Liver (tissue), 9 donors: ENCODE results near the gene CDKN1B.

- PRO-cap, 5 experiments = no peak in any of the 5 experiments
- RAMPAGE, long total RNA, 2 experiments = no peak in any of the 2 experiments
- RRBS = no CpG with 5 or more reads among the region's 13 CpGs
Observed at GRCh38 chr12:12008858-12009830, 61.6 kb upstream of the BCL2L14 start.

DNA sequence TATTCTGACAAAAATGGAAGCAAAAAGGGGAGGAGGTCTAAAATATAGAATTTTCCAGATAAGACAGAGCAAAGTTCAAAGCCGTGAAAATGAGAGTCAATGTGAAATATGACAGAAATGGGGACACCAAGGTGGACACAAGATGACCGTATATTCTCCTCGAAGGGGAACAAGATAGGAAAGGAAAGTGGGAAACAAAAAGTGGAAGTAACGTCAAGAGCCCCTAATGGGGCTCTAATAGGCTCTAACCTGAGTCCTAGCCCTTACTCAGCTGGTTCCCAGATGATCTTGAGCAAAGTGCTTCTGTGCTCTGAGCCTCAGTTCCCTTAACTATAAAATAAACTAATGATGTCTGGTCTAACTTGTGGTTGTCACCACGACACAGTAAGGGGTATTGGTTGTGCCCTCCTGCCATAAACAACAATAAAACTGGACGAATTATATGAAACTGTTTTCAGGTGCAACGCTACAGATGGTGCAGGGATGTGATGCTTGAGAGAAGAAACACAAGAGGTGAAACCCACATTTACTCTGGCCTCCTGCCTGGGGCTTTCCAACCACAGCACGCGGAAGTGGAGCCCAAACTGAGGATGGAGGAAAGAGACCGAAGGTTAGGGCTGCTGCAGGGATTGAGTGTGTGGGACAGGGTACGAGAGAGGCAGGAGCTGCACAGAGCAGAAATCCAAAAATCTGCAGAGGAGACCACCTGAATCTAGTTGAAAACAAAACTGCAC is 45.8 kb upstream of the BCL2L14 start:
- PRO-cap, 5 experiments = no peak in any of the 5 experiments
- RAMPAGE, long total RNA, 2 experiments = no peak in any of the 2 experiments
- RRBS = no CpG with 5 or more reads among the region's 11 CpGs

DNA sequence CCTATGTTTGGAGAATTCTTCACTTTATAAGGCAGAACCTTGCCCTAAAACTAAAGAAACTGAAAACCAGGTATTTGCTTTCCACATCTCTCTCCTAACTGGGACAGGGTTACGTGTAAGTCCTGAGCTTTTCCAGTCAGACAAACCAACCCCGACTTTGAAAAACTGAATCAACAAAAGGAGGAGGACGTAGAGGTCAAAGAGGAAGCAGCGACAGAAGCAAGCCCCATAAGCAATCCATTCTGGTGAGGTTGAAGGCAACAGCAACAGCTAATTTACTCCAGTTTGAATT is 47.2 kb downstream of the LRP6 start:
- PRO-cap, 5 experiments = peak in 1 of 5 experiments; most common plus-strand start position 240 of the sequence (in 1); most common minus-strand start position 100 of the sequence (in 1)
- RAMPAGE, long total RNA, 2 experiments = no peak in any of the 2 experiments
- RRBS = no CpG with 5 or more reads among the region's 4 CpGs

GRCh38 chr12:12238848-12239648 is 27.8 kb downstream of the LRP6 start:
- PRO-cap, 5 experiments = peak in 1 of 5 experiments; most common plus-strand start chr12:12239367 (in 1)
- RAMPAGE, long total RNA, 2 experiments = no peak in any of the 2 experiments
- RRBS = no CpG with 5 or more reads among the region's 5 CpGs

DNA sequence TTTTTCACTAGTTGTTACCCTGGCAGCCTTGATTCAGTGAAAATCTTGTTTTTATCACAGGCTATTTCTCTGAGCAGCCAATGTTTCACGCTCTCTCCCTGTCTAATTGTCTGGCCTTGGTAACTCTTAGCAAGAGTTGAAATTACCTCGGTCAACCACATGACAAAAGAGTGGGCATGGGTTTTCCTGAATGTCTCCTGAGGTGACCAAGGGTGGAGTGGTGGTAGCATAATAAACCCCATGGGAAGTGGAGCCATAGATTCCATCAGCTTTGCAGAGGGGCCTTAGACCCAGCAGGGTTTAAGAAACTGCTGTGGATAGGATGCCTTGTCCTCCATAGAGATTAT is 43.3 kb downstream of the BORCS5 start:
- PRO-cap, 5 experiments = peak in 1 of 5 experiments; most common minus-strand start position 112 of the sequence (in 1)
- RAMPAGE, long total RNA, 2 experiments = no peak in any of the 2 experiments
- RRBS = no CpG with 5 or more reads among the region's 2 CpGs

GRCh38 chr12:12403150-12404363 is 46.7 kb downstream of the BORCS5 start:
- PRO-cap, 5 experiments = peak in 1 of 5 experiments; most common plus-strand start chr12:12404116 (in 1)
- RAMPAGE, long total RNA, 2 experiments = no peak in any of the 2 experiments
- RRBS = no CpG with 5 or more reads among the region's 9 CpGs

- PRO-cap, 5 experiments = peak in 1 of 5 experiments; most common plus-strand start chr12:12482513 (in 1); most common minus-strand start chr12:12482249 (in 1)
- RAMPAGE, long total RNA, 2 experiments = no peak in any of the 2 experiments
- RRBS = no CpG with 5 or more reads among the region's 13 CpGs
Observed at GRCh38 chr12:12482128-12483346, 80.1 kb downstream of the DUSP16 start.

GRCh38 chr12:12505855-12506426 is 56.7 kb downstream of the DUSP16 start:
- PRO-cap, 5 experiments = peak in 4 of 5 experiments; most common plus-strand start chr12:12506159 (in 2); most common minus-strand start chr12:12505996 (in 2)
- RAMPAGE, long total RNA, 2 experiments = no peak in any of the 2 experiments
- RRBS = no CpG with 5 or more reads among the region's 7 CpGs

DNA sequence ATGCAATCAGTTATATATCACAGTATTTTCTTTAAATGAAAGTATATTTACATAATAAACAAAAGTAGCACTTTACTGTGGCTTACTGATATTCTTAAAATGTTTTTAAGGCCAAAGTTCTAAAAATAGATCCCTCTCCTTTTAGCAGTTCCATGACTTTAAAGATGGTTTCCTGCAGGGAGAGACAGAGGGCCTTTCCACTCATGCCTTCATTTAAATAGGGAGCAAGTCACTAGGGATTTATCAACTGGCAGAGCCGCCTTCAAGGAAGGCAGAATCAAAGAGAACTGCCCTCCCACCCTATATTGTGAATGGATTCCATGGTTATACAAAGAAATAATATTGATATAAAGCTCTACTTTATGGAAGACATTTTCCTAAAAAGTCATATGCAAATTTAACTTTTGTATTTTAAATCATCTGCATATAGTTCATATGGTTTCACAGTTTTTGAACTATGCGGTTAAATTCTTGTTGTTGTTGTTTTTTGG is 55.5 kb downstream of the DUSP16 start:
- PRO-cap, 5 experiments = no peak in any of the 5 experiments
- RAMPAGE, long total RNA, 2 experiments = no peak in any of the 2 experiments
- RRBS = no CpG with 5 or more reads among the region's 2 CpGs

- PRO-cap, 5 experiments = no peak in any of the 5 experiments
- RAMPAGE, long total RNA, 2 experiments = no peak in any of the 2 experiments
- RRBS = no CpG with 5 or more reads among the region's 9 CpGs
Observed at GRCh38 chr12:12558316-12559594, 3.9 kb downstream of the DUSP16 start.

DNA sequence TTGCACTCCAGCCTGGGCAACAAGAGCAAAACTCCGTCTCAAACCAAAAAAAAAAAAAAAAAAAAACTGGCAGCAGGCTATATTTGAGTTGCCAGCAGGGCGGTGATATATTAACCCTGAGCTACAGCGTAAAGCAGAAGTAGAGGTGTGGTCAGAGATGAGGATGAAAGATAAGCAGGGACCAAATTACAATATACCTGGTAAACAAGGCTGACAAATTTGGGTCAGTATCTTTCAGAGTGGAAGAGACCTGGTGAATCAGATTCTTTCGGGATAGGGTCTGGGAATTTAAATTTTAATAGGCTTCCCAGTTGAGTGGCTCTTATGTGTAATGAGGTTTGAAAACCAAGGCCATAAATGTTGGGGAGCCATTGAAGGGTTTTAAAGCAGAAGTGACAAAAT is 9.8 kb downstream of the CREBL2 start:
- PRO-cap, 5 experiments = peak in 3 of 5 experiments; most common plus-strand start position 230 of the sequence (in 3)
- RAMPAGE, long total RNA, 2 experiments = no peak in any of the 2 experiments
- RRBS = no CpG with 5 or more reads among the region's 4 CpGs

DNA sequence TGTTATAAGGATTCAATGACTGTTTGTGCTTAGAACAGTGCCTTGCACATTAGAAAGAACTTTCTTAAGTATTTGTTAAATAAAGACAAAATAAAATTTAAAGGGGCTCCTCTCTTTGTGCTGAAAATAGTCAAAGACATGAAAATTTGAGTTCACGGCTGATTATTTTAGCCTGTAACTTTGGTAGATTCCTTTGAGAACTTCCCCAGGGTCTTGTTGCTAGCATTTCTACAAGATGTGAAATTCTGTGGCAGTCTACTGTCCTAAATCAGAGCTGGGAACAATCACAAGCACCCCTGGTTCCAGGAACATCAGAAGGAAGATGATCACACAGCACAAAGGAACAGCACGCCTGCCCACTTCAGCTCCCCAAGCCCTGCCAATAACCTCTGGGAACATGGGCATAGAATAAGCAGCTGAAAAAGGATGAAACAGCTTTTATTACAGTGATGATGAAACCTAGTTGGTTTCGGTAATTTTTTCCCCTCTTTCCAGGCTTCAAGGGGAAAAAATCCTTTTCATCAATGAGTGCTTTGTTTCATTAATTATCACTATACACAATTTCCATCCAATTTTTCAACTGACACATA is 12.3 kb downstream of the GPR19 start:
- PRO-cap, 5 experiments = no peak in any of the 5 experiments
- RAMPAGE, long total RNA, 2 experiments = no peak in any of the 2 experiments
- RRBS = no CpG with 5 or more reads among the region's 3 CpGs

- PRO-cap, 5 experiments = no peak in any of the 5 experiments
- RAMPAGE, long total RNA, 2 experiments = no peak in any of the 2 experiments
- RRBS = no CpG with 5 or more reads among the region's 5 CpGs
Observed at GRCh38 chr12:12695877-12696049, 220 bp downstream of the GPR19 start.

DNA sequence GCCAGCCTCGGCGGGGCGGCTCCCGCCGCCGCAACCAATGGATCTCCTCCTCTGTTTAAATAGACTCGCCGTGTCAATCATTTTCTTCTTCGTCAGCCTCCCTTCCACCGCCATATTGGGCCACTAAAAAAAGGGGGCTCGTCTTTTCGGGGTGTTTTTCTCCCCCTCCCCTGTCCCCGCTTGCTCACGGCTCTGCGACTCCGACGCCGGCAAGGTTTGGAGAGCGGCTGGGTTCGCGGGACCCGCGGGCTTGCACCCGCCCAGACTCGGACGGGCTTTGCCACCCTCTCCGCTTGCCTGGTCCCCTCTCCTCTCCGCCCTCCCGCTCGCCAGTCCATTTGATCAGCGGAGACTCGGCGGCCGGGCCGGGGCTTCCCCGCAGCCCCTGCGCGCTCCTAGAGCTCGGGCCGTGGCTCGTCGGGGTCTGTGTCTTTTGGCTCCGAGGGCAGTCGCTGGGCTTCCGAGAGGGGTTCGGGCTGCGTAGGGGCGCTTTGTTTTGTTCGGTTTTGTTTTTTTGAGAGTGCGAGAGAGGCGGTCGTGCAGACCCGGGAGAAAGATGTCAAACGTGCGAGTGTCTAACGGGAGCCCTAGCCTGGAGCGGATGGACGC is at the start of gene CDKN1B:
Gene CDKN1B (plus strand): TSS at position 85 of the 609 bp plus-strand sequence.
- PRO-cap, 5 experiments = peak in 5 of 5 experiments; most common plus-strand start position 85 of the sequence (in 3); most common minus-strand start position 32 of the sequence (in 4)
- RAMPAGE, long total RNA, 2 experiments = start-site peak on the plus strand in 2 of 2 experiments, centred at positions 113 to 190 of the sequence, 20 to 459 reads per replicate
- RRBS = 1% methylated on average over 4 of the region's 58 CpGs

GRCh38 chr12:12724359-12724763 is 7.2 kb downstream of the CDKN1B start:
- PRO-cap, 5 experiments = no peak in any of the 5 experiments
- RAMPAGE, long total RNA, 2 experiments = no peak in any of the 2 experiments
- RRBS = 2% methylated on average over 22 of the region's 33 CpGs

GRCh38 chr12:12786698-12787218 is 1.3 kb downstream of the APOLD1 start:
- PRO-cap, 5 experiments = peak in 5 of 5 experiments; most common plus-strand start chr12:12787053 (in 2); most common minus-strand start chr12:12786976 (in 2)
- RAMPAGE, long total RNA, 2 experiments = no peak in any of the 2 experiments
- RRBS = 2% methylated on average over 52 of the region's 55 CpGs

DNA sequence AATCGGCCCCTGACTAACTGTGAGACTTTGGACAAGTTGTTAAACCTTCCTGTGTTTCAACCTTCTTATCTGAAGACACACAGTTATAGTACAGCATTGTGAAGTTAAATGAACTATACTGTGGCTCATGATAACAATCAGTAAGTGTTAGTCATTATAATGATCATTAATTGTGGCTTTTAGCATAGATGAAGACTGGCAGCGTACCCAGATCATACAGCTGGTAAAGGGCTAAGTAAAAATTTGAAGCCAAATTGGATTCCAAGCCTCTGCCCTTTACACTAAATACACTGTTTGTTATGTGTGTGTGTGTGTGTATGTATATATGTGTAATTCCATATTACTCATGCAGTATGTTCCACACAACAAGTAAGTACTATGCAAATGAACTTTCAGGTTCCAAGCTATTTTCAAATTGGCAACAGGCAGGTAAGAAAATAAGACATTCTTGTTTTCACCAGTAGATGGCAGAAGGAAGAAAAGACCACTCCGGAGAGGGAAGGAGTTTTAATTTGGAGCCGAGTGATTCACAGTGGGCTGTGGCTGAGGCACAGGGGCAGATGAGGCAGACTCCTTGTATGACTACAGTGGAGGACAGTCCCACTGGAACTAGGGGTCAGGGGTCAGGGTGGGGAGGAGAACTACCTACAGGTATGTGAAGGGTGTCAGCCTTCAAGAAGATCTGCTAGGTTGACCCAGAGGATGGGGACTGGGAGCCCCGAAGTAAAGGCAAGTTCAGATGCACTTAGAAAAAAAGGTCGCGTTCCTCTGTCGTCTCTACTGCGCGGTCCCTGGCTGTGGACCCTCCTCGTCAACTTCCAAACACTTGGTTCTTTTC is 23.8 kb downstream of the DDX47 start:
- PRO-cap, 5 experiments = no peak in any of the 5 experiments
- RAMPAGE, long total RNA, 2 experiments = no peak in any of the 2 experiments
- RRBS = no CpG with 5 or more reads among the region's 11 CpGs

DNA sequence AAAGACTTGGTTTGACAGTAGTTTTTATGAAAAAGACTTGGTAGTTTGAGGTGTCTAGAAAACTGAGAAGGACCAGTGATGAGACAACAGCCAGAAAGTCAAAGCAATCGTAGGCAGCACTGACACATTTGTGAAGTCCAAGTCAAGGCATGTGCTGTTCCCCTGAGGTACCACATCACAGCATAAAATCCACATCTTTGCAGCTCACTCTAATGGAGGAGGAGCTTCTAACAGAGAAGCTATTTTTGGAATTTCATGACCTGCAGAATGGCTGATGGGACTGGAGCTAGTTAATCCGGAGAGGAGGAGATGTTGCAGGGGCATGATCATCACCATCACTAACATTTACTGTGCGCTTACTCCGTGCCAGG is 28.7 kb downstream of the GPRC5A start:
- PRO-cap, 5 experiments = no peak in any of the 5 experiments
- RAMPAGE, long total RNA, 2 experiments = no peak in any of the 2 experiments
- RRBS = no CpG with 5 or more reads among the region's 4 CpGs

DNA sequence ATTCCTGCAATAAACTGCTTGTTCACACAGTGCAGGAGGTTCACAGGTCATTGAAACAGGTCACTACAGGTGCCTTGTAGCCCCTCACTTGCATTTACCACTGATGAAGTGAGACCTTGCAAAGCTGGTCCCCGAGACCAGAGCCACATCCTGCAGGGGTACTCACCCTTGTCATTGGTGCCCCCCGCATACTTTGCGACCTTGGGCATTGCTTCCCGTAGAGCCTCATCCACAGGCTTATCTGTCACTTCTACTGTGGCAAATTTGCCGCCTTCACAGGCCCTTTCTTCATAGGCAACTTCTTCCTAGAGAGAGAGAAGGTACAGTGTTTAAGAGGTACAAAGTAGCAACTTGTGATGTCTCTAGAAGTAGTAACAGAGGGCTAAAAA is 11.0 kb downstream of the HEBP1 start:
- PRO-cap, 5 experiments = no peak in any of the 5 experiments
- RAMPAGE, long total RNA, 2 experiments = no peak in any of the 2 experiments
- RRBS = no CpG with 5 or more reads among the region's 5 CpGs

DNA sequence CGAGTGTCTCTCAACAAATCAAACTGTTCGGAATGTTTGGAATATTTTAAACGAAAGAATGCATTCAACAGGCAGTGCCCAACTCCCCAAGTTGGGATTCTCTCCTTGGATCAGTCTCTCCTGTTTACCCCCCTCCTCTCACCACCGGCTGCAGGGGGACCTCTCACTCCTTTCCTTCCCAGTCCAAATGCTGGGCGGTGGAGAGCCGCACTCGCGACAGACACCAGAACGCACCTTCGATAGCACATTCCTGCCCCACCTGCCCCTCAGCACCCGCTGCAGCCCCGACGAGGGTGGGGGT is 424 bp downstream of the HEBP1 start:
- PRO-cap, 5 experiments = peak in 1 of 5 experiments; most common plus-strand start position 186 of the sequence (in 1)
- RAMPAGE, long total RNA, 2 experiments = no peak in any of the 2 experiments
- RRBS = no CpG with 5 or more reads among the region's 13 CpGs